Breast (tissue), 4 donors: ENCODE results near the genes TCHP and ANAPC7.

GRCh38 chr12:109291176-109292525 lies 17.4 kb downstream of the FOXN4 start:
- PRO-cap, 3 experiments, result peak in 2 of 3 experiments; most common plus-strand start chr12:109291774 (in 2); most common minus-strand start chr12:109291541 (in 1)
- RRBS, result 18% methylated on average over 8 of the region's 47 CpGs

DNA sequence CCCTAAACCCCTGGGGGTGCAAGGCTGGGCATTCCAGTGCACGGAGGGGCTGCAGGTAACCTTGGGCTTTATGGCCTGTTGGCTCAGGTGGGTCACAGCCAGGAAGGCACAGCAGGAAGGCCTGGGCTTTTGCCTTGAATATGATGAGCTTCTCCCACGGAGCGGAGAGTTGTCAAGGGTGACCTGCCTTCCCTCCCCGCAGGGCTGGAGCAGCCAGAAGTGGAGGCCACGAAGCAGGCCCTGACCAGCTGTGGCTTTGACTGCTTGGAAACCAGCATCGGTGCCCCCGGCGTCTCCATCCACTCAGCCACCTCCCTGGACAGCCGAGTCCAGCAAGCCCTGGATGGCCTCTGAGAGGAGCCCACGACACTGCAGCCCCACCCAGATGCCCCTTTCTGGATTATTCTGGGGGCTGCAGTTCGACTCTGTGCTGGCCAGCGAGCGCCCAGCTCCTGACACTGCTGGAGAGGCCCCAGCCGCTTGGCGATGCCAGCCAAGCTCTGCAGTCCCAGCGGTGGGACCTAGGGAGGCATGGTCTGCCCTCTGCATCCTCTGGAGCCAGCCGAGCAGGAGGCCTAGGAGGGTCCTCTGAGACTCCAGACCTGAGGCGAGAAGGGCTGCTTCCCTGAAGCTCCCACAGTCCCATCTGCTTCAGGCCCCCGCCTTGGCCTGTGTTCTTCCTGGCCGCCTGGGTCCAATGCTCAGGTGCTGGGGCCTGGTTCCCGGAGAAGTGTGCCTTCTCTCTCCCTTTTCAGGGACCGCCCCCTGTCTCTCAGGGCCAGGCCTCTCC lies 22.8 kb downstream of the MVK start:
- PRO-cap, 3 experiments, result no peak in any of the 3 experiments
- RRBS, result no CpG with 5 or more reads among the region's 22 CpGs

DNA sequence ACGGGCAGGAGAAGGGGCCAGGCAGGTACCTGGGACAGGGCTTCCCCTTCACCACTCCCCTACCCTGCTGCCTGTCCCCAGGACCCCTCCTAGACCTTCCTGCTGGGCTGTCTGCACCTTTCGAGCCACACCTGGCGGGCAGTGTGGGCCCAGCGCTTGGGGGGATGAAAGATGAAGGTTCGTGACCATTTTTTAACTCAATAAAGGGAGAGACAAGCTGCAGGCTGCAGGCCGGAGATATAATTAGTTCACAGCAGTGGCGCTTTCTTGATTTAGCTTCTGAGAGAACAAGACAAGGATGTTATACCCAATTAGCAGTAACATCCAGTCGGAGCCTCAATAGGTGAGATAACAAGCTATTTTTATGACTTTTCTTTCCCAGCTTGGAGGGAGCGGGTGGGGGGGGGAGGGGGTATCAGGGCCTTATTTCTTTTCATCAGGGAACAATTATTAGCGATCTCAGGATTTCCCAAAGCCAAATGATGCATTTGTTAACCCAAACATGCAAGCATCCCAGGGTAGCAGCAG lies 9.0 kb downstream of the FAM222A start:
- PRO-cap, 3 experiments, result no peak in any of the 3 experiments
- RRBS, result no CpG with 5 or more reads among the region's 10 CpGs

GRCh38 chr12:109783792-109784334 lies 49.3 kb downstream of the TRPV4 start:
- PRO-cap, 3 experiments, result no peak in any of the 3 experiments
- RRBS, result no CpG with 5 or more reads among the region's 15 CpGs

DNA sequence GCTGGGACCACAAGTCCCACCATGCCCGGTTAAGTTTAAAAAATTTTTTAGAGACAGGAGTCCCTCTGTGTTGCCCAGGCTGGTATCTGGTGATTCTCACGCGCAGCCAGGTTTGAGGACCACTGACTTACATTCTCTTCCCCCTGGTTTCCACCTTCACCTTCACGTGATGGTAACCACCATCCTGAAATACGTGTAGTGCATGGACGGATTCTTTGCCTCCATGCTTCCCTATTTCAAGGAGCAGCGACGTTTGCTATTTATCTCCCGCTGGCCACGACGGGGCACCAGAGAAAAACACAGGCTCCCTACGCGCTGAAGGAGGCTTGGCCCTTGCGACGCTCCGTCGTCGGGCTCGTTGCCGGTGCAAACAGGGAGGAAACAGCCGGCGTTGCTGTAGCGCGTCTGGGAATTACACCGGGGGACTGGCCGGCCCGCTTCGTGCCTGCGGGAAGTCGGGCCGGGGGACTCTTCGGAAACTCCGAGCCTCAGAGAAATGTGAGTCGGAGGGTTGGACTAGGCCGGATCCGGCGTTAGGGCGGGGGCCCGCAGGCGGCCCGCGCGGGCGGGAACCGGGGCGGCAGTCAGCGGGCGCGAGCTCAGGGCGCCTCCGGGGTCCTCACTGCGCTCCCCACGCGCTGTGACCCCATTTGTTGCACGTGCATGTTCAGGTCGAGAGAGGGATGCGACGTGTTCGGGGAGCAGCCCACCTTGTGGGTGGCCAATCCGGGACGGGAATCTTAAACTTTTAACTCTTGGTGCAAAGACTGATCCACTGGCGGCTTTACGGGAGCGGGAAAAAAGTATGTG lies at the start of gene TCHP:
Gene TCHP (plus strand): TSS at position 346 of the 810 bp plus-strand sequence.
- PRO-cap, 3 experiments, result peak in 3 of 3 experiments; most common plus-strand start position 358 of the sequence (in 3); most common minus-strand start position 278 of the sequence (in 1)
- RRBS, result 1% methylated on average over 26 of the region's 64 CpGs

DNA sequence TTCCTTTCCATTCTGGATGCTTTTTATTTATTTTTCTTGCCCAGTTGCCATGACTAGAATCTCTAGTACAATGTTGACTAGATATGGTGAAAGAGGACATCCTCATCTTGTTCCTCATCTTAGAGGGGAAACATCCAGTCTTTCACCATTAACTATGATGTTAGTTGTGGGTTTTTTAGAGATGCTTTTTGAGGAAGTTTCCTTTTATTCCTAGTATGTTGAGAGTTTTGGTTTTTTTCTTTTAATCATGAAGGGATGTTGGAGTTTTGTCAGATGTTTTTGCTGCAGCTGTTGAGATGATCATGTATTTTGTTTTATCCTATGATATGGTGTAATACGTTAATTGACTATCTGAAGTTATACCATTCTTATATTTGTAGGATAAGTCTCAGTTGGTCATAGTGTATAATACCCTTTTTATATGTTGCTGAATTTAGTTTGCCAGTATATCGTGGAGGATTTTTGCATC lies 8.8 kb downstream of the ANKRD13A start:
- PRO-cap, 3 experiments, result no peak in any of the 3 experiments
- RRBS, result no CpG with 5 or more reads among the region's 2 CpGs

DNA sequence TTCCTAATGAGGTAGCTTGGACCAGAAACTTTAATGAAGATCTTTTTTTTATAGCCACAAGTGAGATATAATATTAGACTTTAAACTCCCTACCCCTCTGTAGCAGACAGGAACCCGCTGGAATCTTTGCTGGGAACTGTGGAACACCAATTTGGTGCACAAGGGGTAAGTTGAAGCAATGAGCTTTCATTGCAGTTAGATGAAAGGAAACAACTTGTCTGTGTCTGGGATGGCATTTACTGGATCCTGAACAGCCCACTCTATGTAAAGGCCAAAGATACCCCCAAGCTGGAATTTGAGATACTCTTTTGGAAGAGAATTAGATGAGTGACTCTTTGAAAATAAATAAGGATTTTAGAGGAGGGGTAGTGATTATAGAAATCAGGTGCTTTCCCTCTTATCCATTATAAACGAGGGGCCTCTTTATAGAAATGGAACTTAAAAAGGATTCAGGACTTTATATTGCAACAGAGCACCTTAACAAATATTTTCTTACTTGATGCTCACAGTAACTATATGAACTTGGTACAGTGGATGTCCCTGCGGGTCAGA lies 20.6 kb downstream of the C12orf76 start:
- PRO-cap, 3 experiments, result no peak in any of the 3 experiments
- RRBS, result no CpG with 5 or more reads among the region's 3 CpGs

GRCh38 chr12:110102160-110102806 lies 21.9 kb upstream of the IFT81 start:
- PRO-cap, 3 experiments, result no peak in any of the 3 experiments
- RRBS, result no CpG with 5 or more reads among the region's 6 CpGs

DNA sequence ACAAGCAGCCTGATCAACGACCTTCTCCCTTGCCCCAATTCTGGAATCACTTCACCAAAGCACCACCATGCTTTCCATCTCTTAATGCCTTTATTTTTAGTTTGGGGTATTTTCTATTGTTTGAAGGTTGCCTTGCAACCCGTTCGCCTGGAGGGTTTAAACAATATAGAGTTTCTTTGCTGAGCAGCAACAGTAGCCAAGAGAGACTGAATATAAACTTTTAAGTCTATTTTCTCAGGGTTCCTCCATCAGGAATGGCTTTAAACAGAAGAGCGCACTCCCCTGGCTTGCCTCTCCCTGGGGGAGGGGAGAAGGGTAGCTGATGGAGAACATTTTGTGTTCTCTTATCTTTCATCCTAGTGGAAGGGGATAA lies 34.6 kb upstream of the ATP2A2 start:
- PRO-cap, 3 experiments, result no peak in any of the 3 experiments
- RRBS, result no CpG with 5 or more reads among the region's 4 CpGs

GRCh38 chr12:110284217-110285267 lies 3.5 kb downstream of the ATP2A2 start:
- PRO-cap, 3 experiments, result no peak in any of the 3 experiments
- RRBS, result no CpG with 5 or more reads among the region's 6 CpGs

GRCh38 chr12:110366576-110367879 lies 36.5 kb downstream of the ANAPC7 start:
- PRO-cap, 3 experiments, result no peak in any of the 3 experiments
- RRBS, result no CpG with 5 or more reads among the region's 28 CpGs

GRCh38 chr12:110373738-110374187 lies 29.7 kb downstream of the ANAPC7 start:
- PRO-cap, 3 experiments, result no peak in any of the 3 experiments
- RRBS, result no CpG with 5 or more reads among the region's 11 CpGs

GRCh38 chr12:110403087-110404390 lies at the start of gene ANAPC7:
Gene ANAPC7, minus strand, starts transcription at chr12:110403708.
- PRO-cap, 3 experiments, result peak in 3 of 3 experiments; most common plus-strand start chr12:110404156 (in 1); most common minus-strand start chr12:110403664 (in 3)
- RRBS, result 1% methylated on average over 9 of the region's 80 CpGs

- PRO-cap, 3 experiments, result no peak in any of the 3 experiments
- RRBS, result no CpG with 5 or more reads among the region's 8 CpGs
Measured at GRCh38 chr12:110543396-110544137, 39.6 kb downstream of the PPTC7 start.

GRCh38 chr12:110551084-110551283 lies 32.1 kb downstream of the PPTC7 start:
- PRO-cap, 3 experiments, result no peak in any of the 3 experiments
- RRBS, result no CpG with 5 or more reads among the region's 2 CpGs

DNA sequence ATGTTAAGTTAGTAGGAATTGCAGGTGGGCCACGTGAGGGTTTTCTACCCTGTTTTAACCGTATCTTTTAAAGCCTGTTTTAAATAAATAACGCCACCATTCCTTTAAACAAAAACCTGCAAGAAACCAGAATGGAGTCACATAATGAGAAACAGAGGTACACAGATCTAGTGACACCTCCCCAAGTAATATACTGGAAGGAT lies 346 bp upstream of the PPTC7 start:
- PRO-cap, 3 experiments, result no peak in any of the 3 experiments
- RRBS, result no CpG with 5 or more reads among the region's 3 CpGs

DNA sequence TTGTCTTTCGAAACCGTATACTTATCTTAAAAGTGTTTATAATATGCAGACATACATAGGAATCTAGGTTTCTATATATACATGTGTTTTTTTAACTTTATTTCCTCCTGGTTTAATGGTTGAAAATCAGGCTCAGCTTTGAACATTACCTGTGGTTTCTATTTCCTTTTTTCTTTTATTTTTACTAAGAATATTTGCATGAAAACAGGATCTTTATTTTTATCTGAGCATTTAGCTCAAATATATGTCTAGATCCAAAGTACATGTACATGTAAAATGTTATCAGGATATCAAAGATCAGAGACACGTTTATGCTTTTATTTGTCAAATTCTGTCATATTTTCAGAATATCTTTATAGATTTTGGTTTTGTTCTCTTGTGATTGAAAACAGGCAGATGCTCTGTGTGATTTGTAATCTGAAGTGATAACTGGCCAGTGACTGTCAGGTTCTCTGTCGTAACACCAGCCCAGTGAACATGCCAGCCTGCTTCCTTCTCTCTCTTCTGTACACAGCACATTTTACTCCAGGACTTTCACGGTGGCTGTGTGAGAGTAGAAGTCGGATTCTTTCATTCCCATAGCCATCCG lies 13.7 kb downstream of the TCTN1 start:
- PRO-cap, 3 experiments, result no peak in any of the 3 experiments
- RRBS, result no CpG with 5 or more reads among the region's 7 CpGs

- PRO-cap, 3 experiments, result no peak in any of the 3 experiments
- RRBS, result no CpG with 5 or more reads among the region's 4 CpGs
Measured at GRCh38 chr12:110648592-110649087, 34.7 kb downstream of the TCTN1 start.

DNA sequence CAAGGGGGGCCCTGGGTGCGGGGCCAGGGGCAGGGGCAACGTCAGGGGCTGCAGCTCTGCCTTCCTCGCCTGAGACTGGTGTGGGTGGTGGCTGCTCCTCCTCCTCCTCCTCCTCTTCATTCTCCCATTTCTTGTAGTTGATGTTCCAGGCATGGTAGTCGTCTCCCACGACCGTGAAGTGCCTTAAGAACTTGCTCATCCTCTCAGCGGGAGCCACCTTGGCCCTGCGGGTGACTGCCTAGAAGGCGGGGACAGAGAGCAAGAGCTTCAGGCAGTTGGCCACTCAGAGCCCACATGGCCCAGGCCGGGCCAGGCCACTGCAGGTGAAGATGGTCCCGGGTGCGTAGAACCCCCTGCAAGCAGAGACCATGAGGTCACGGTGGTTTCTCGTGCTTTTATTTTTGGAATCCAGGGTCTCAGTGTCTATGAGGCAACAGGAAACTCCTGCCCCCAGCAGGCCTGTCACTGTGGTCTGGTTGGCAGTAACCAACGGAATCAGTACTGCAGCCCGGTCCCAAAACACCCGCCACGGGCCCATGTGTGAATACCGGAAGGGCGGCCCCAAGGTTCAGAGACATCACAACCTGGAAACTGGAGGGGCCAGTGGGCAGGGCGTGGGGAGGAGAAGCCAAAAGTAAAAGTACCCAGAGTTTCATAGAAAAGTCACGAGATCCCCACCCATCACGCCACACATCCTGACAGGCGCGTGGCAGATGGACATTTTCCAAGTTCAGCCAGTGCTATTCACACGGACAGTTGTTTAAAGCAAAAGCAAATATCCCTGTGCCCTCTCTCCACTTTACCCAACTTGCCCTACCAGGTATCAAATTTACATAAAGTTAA lies 27.5 kb downstream of the HVCN1 start:
- PRO-cap, 3 experiments, result no peak in any of the 3 experiments
- RRBS, result no CpG with 5 or more reads among the region's 26 CpGs

- PRO-cap, 3 experiments, result no peak in any of the 3 experiments
- RRBS, result no CpG with 5 or more reads among the region's 4 CpGs
Measured at GRCh38 chr12:110780504-110780868, 37.8 kb upstream of the PPP1CC start.